Measurements from ENCODE around the genes PTPN23 and CCDC51.

DNA sequence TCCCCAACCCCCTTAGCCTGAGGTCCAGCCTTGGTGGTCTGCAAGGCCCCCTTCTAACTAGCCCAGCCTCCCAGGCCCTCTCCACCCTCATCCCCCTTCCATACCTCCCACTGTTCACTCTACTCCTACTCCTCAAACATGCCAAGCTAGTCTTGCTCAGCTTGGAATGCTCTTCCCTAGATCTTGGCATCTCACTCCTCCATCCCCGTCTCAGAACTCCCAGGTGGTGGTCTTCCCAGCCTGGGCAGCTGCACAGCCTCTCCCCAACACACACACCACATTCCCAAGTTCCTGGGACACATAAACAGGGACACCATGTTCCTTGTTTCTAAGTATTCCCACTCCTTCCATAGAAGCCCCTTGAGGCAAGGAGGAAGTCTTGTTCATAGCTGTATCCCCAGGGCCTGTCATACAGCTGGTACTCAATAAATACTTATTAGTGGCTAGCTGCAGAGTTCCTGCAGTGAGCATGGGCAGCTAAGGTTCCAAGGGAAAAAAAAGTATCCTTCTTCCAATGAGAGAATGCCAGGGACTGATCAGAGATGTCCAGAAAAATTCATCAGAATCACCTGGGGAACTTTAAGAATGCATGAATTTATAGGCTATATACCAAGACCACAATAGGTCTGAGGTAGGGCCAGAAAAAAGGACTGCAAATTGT is 9.1 kb downstream of the CCDC12 start:
- PRO-cap: no peak

DNA sequence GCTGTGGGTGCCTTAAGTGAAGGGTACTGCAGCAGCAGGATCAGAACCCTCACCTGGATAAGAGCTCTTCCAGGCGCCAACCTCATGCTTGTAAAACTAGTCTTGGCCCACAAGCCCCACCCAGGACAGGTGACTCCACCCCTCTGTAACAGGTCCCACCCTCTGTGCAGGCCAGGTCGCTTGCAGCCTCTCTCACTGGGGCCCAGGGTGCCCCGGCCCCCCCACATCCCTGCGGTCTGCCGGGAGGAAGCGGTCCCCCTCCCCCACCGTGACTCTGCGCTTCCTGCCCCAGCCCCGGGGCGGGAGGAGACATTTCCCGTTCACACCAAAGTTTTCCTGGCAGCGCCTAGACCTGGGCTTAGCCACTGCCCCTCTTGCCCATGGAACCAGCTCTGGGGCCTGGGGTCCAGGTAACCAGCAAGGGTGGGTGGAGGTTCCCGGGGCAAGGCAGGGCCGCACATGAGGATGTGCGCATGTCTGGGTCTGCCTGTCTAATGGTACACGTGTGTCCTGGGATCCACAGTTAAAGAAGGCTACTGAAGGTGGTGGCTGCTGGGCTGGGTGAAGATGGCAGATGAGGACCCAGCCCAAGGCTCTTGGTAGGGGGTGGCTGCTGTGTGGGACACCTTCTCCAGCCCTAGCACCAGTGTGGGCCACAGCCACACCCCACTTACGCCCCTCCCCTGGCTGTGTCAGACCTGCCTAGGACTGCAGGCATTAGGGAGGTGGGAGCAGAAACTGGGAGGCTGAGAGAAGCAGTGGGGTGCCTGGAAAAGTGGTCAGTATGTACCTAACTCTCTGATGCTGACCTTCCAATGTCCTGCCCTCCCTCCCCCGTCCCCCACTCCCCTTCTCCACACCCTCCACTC is 8.4 kb downstream of the NBEAL2 start:
- PRO-cap: bidirectional peak, plus-strand start at position 323 of the sequence, minus-strand start at position 78 of the sequence

DNA sequence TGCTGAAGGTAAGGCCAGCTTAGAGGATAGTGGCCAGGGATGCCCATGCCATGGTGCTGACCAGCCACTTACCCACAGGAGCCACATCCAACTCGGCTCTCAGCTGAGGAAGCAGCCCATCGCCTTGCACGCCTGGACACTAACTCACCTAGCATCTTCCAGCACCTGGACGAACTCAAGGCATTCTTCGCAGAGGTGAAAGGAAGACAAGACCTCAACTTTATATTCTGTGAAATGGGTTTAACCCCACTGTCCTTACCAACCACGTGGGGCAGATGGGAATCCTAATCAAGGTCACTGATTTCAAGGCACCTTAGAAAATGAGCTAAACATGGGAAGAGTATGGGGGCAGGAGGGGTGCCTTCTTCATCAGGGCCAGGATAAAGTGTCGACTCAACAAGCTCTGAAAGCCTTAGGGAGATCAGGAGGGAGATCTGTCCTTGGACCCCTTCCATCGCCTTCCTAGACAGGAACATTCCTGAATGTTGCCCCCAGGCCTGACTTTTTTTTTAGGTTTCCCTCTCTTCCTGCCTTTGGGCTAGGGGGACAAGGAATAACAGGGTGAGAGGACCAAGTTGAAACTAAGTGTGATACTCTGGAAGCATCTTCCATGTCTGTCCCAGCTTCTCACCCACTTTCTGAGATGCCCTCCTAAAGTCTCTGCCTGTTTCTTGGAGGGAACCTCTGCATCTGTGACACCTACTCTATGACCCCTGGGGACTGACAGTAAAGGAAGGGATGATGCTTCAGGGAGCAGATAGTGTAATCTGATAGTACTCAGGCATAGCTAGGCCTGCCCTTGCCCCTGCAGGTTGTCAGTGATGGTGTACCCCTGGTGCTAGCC is 27.0 kb downstream of the NBEAL2 start:
- PRO-cap: no peak

DNA sequence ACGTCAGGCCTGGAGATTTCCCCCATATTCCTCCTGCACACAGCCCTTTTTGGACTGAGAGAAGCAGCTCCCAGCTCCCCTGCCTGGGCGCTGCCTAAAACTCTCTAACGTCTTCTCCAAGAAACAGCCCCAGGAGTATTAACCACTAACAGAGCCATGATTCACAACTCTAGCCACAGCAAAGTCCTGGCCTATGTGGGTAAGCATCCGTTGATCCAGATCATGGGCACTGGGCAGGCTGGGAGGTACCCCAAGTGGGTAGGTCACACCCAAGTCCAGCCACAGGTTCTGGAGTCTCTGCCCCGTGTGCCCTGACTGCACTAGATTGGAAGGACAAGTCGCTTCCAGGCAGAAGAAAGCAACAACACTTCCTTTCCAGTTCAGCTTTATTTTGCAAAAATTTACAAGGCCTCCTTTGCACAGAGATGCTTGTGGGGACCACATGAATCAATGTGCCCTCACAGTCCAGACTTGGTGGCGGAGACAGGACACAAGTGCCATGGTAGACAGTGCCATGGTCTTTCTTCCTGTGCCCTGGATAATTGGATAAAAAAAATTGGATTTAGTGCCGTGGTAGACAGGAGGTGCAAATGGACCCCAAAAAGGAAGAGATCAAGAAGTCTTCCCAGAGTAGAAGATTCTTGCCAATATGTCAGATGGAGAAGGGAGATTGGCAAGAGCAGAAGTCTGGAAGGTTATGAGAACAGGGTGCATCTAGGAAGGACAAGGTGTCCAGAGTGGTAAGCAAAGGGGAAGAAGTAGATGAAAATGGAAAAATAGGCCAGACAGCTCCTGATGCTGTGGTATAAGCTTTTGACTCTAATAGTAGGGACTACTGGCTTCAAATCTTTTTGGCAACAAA is 32.2 kb downstream of the NBEAL2 start:
- PRO-cap: no peak

GRCh38 chr3:47012708-47013756 is 33.6 kb downstream of the NBEAL2 start:
- PRO-cap: no peak

DNA sequence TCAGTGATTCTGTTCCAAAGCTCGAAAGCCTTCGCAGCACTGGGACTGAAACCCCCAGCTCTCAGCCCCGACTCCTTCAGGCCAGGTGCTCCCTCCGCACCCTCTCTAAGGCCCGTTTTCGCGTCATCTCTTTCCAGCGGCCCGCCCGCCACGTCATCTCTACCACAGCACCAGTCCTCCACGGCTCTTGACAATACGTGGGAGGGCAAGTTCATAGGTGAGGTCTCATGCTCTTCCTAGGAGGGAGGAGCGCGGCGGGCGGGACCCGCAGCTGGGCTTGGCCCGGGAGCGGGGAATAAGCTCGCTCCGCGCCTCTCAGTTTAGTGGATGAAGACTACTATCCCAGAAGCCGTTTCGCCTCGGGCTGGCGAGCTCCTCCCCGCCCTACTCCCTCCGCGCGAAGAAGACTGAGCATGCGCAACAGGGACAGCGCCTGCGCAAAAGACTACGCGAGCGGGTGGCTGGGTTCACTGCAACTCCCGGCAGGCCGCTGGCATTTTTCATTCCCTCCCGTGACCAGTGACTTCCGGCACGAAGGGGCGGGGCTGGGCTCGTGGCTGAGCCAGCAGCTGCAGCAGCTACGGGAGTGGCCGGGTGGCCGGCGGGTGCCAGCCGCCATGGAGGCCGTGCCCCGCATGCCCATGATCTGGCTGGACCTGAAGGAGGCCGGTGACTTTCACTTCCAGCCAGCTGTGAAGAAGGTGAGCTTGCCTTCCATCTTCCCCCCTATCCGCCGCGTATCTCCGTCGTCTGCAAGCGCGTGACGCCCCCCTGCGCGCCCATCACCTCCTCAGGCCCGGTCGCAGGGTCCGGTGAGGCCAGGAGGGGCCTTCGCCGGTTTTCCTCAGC is at the start of gene PTPN23:
PTPN23 (plus strand) TSS at position 542 of the 849 bp plus-strand sequence.
- PRO-cap: bidirectional peak, plus-strand start at position 184 of the sequence, minus-strand start at position 107 of the sequence; bidirectional peak, plus-strand start at position 565 of the sequence, minus-strand start at position 297 of the sequence; bidirectional peak, plus-strand start at position 679 of the sequence, minus-strand start at position 754 of the sequence

- PRO-cap: no peak
Measured at GRCh38 chr3:47582475-47583087, 3.9 kb upstream of the CSPG5 start.

GRCh38 chr3:47848917-47849887 is 46.3 kb downstream of the DHX30 start:
- PRO-cap: no peak

- PRO-cap: no peak
Measured at GRCh38 chr3:47850369-47851261, 47.7 kb downstream of the DHX30 start.

GRCh38 chr3:47916148-47917164 is 99.8 kb downstream of the MAP4 start:
- PRO-cap: no peak

DNA sequence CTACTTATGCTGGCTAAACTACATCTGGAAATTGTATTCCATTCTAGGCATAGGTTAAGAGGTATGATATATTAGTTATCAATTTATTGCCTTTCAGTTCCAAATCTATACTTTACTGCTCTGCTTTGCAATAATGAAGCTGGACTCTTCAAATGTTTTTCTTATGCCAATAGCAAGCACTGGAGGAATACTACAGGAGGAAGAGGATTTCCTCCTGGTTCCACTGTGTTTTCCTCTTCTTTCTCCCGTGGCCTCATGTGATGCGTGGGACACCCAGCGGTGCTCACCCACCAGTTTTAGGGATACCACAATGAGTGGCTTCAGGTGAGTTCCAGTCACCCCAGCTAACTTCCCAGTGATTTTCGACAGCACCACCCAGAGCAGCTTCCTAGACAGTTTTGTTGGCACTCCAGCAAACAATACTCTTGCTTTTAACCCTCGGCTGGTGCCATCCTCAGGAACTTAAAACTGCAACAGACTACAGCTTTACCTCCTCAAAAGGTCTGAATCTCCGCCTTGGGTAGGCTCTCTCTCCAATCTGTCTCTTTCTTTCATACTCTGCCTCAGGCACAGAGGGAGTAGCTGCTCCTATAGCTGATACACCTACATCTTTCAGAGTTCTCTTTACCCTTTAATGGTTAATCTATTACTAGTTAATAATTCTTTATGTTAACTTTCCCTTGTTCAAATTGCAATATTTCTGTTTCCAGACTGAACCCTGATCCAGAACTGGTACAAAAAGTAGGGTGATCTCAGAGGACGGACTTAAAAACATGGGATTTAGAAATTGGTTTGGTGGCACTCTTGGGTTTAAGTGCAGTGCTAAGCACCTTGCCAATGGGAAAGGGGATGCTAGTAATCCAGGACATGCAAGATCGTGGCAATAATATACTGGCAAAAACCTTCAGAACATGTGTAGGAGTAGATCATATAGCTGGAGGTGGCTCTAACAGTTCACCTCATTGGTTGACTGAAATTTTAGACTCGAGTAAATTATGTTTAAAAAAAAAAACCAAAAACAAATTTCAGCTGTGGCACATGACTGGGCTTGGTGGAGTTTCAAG is 66.3 kb downstream of the MAP4 start:
- PRO-cap: no peak

GRCh38 chr3:48269238-48269698 is 28.4 kb downstream of the ZNF589 start:
- PRO-cap: no peak

- PRO-cap: no peak
Measured at GRCh38 chr3:48423344-48423730, 6.5 kb downstream of the PLXNB1 start.

GRCh38 chr3:48429195-48429678 is 649 bp downstream of the PLXNB1 start:
- PRO-cap: bidirectional peak, plus-strand start at chr3:48429466, minus-strand start at chr3:48429435

DNA sequence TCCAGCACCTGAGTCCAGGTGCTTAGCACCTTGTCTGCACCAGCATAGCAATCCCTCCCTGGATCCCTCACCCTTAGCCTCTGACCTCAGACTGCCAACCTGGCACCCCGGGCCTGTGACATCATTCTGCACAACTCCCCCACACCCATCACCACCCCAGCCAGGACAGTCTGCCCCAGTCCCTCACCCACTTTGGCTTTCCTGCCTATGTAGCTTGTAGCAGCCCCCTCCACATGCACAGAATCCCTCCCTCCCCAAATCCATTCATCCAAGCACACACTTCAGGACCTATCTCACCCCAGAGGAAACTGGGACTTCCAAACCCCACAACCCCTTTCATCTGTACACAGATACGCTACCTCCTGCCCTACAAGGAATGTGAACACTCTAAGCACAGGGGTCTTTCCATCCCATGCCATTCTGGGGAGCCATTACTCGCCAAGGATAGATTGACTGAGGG is 905 bp upstream of the PLXNB1 start:
- PRO-cap: no peak

DNA sequence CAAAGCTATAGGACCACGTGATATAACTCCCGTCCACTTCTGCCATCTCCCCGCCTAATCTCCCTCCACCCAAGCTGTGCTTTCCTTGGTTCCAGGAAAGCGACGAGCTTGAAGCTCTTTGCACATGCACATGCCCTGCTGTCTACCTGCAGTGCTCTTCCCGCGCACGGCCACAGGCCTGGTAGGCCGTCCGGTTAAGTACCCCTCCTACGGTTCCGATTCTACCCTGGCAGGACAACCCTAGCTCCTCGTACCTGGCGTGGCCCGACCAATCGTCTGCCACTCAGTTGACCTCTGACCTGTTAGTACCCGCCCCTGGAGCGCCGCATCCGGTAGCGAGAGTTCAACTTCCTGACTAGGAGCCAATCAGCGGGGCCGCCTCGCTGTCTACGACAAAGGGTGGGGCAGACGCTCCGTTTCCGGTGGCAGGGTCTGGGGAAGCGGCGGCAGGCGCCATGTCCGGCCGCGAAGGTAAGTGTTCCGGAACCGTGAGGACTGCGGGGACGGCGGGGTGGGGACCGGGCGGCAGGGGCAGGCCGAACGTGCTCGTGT is at the start of gene CCDC51:
CCDC51 (minus strand) TSS at position 278 of the 552 bp plus-strand sequence.
- PRO-cap: bidirectional peak, plus-strand start at position 416 of the sequence, minus-strand start at position 278 of the sequence

DNA sequence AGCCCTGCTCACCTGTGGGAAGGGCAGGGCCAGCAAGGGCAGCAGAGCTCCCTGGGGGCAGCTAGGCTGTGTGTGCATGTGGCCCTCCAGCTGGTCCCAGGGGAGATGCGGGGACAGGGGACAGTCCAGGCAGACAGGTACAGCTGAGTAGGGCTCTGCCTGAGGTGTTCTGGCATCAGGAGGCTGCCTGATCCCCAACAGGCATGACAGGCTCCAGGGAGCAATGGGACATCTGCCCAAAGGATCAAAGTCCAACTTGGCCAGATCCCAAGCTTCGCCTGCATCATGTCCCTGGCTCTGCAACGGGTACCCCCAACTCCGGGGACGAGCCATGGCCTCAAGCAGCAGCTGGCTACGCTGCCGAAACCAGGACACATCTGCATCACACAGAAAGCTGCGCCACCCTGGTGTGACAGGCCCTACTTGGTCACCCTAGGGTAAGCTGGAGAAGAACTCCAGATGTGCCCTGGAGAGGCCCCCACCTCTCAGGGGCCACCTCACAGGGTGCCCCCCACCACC is 2.3 kb downstream of the TREX1 start:
- PRO-cap: no peak

GRCh38 chr3:48472319-48472553 is 6.2 kb downstream of the TREX1 start:
- PRO-cap: no peak

DNA sequence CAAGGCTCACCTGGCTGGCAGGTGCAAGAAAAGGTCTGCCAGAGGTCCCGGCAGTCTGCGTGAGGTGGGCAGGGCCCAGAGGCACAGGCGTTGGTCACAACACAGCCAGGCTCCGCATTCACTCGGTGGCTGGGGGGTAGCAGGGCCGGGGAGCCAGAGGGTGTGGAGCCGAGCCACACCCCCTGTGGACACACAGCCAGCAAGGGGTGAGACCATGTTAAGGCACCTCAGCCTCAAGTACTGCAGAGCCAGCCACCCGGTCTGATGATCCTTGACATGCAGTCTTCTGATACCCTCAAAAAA is 10.9 kb downstream of the CELSR3 start:
- PRO-cap: no peak

DNA sequence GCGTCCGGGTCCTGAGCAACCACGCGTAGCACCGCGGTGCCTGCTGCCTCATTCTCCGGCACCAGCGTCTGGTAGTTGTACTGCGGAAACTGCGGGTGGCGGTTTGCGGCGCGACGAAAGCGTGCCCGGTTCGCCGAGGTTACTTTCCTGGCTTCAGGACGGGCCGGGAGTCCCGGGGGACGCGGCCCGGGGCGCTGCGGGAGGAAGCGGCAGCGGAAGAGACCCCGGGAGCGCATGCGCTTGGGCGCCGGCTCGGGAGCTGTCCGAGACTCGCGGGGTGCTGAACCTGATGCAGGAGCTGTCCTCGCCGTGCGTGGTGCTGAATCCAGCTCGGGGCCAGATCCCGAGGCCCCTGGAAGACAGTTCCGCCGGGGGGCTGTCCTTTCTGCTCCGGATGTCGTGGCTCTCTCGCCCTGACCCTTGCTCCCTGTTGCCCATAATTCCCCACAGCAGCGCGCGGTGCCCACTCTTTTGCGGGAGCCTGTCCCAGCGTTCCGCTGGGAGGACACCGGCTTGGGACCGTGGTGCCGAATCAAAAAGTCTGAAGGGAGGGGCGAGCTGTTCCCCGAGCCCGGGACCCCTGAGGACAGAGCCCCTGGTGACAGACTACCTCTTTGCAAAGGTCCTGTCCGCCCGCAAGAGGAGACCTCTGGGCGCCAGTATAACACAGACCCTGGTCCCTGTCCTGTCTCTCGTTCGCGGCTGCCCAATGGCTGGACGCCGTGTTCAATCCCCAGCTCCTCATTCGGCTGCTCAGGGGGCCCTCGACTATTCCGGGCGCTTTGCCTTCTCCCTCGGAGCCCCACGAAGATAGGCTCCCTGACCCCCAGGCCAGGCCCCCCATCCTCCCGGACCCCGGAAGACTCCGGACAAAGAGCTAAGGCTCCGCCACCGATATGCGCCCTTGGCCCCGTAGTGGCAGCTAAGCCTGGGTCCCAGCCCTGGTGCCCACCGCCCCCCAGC is 831 bp downstream of the CELSR3 start:
- PRO-cap: bidirectional peak, plus-strand start at position 437 of the sequence, minus-strand start at position 388 of the sequence; bidirectional peak, plus-strand start at position 744 of the sequence, minus-strand start at position 700 of the sequence; bidirectional peak, plus-strand start outside the sequence, minus-strand start at position 898 of the sequence